Peripheral blood mononuclear cell (primary cell): ENCODE results near the genes CHRNE, RNF167, KIF1C and USP6.

DNA sequence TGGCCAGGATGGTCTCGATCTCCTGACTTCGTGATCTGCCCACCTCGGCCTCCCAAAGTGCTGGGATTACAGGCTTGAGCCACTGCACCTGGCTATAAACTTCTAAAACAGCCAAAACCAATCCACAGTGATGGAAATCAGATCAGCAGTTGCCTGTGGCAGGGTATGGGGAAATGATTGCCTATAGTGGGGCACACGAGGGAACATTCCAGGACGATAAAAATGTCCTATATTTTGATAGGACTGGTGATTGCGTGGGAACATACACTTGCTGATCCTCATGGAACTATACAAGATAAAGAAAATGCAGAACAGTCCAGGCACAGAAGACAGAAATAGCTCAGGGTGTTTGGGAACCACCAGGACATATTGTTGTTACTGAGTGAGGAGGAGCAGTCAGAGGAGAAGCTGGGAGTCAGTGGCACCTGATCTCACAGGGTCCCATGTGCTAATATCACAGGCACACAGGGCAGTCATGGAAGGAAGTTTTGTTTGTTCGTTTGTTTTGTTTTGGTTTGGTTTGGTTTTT lies 5.6 kb downstream of the PLD2 start:
- PRO-cap, 8 experiments = no peak in any of the 8 experiments

- PRO-cap, 8 experiments = no peak in any of the 8 experiments
These were observed 21.2 kb downstream of the MINK1 start for GRCh38 chr17:4854185-4854860.

DNA sequence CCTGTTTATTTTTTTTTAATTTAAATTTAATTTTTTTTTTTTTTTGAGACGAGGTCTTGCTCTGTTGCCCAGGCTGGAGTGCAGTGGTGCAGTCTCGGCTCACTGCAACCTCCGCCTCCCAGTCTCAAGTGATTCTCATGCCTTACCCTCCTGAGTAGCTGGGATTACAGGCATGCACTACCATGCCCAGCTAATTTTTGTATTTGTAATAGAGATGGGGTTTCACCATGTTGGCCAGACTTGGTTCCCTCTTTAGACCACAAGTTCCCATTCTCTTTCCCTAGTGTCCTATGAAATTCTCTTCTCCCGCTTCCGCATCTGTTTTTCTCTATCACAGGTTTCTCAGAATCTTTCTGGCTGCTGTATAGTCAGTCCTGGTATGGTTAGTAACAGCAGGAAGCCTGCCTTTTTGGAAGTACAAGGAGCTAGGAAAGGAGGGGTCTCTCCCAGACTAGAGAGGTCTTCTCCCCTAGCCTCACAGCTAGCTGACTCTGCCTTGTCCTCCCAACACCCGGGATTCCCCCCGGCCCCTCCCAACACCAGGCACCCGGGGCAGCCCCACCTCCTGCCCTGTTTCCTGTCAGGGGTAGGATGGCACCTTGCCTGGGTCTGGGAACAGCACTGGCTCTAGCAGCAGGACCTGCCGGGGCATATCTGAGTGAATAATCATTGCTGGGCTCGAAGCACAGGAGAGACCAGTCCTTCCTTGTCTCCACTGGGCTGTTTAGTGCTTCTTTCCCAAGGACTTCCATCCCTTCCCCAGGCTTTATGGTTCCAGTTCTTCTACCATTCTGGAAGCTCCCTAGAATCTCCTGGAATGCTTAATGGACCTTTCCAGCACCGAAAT lies 25.5 kb downstream of the MINK1 start:
- PRO-cap, 8 experiments = no peak in any of the 8 experiments

DNA sequence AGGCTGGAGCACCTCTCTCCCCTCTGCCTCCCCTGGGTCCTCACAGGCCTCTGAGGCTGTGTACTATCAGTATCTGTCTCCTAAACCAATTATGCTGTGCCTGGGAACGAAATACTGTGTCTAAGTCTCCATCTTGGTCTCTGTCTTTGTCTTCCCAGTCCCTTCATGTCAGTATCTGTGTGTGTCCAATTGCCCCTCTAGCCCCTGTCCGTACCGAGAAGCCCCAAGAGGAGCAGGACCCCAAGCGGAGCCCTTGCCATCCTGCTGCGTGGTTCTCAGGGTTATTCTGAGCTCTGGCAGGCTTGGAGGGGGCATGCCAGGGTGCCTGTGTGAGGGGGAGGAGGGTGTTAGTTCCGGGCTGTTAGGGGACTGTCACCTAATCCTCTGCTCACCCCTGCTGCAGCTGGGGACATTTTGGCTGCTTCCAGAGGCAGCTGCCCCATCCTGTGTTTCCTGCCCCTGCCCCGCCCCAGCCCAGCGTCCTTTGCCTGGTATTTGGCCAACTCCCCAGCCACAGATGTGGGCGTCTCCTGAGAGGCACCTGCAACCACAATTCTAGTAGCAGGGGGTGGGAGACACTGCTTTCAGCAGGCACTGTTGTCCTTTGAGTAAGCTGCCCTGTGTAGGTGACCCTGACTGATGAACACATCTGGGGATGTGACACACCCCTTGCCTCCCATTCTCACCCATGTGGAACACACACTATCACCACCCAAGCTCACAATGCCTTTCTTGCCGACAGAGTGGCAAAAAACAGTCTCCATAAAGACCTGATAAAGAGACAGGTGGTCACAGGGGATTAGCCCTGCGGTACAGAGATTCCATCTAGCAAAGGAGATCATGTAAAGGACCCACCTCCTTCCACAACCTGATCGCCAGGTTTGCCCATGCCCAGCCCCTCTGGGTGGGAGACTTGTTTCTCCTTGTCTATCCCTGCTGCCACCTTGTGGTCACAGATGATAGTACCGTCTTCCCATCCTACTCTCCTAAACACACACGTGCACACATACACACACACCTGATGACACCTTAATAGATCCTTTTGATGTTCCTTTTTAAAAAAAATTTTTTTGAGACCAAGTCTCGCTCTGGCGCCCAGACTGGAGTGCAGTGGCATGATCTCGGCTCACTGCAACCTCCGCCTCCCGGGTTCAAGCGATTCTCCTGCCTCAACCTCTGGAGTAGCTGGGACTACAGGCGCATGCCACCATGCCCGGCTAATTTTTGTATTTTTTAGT lies at the start of gene CHRNE:
CHRNE (minus strand) TSS at position 295 of the 1,238 bp plus-strand sequence.
- PRO-cap, 8 experiments = peak in 6 of 8 experiments; most common plus-strand start position 445 of the sequence (in 4); most common minus-strand start position 288 of the sequence (in 4)

- PRO-cap, 8 experiments = peak in 8 of 8 experiments; most common plus-strand start chr17:4940332 (in 5); most common minus-strand start chr17:4939921 (in 7)
These were observed at the start of gene RNF167 for GRCh38 chr17:4939767-4940847. Gene RNF167 (plus strand): TSS chr17:4940268.

GRCh38 chr17:4940848-4941162 lies 737 bp downstream of the RNF167 start:
- PRO-cap, 8 experiments = peak in 1 of 8 experiments; most common plus-strand start chr17:4940985 (in 1); most common minus-strand start chr17:4940920 (in 1)

- PRO-cap, 8 experiments = no peak in any of the 8 experiments
These were observed 1.8 kb downstream of the PFN1 start for GRCh38 chr17:4946415-4947118.

DNA sequence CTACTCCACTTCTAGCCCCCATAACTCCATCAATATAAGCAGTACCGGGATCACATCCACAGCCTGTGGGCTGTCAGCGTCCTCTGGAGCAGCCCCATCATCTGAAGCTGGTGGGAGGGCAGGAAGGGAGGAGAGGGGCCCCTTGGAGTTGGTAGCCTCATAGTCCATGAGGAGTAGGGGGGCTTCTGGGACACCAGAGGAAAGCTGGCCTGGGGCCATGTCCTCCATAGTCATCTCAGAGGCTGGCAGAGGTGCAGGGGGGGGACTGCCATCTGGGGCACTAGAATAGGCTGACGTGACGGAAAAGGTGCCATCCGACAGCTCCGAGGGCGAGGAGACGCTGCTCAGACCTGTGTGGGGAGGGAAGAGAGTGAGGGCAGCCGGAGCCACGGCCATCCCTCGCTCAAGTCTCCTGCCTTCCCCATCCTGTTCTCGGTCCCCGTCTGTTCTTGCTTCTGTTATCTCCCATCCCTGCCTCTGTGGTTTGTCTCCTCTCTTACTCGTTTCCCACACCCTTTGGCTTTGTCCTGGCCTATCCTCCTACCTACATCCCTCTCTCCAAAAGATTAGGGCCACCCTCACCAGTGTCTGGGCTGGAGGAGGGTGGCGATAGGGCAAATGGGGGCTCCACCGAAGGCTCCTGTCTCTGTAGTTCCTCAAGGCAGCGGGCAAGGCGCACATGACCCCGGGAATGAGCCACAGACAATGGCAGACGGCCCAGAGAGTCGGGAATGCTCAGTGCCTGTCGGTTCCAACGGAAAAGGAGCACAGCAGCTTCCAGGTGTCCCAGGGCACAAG lies 4.8 kb upstream of the SPAG7 start:
- PRO-cap, 8 experiments = no peak in any of the 8 experiments

DNA sequence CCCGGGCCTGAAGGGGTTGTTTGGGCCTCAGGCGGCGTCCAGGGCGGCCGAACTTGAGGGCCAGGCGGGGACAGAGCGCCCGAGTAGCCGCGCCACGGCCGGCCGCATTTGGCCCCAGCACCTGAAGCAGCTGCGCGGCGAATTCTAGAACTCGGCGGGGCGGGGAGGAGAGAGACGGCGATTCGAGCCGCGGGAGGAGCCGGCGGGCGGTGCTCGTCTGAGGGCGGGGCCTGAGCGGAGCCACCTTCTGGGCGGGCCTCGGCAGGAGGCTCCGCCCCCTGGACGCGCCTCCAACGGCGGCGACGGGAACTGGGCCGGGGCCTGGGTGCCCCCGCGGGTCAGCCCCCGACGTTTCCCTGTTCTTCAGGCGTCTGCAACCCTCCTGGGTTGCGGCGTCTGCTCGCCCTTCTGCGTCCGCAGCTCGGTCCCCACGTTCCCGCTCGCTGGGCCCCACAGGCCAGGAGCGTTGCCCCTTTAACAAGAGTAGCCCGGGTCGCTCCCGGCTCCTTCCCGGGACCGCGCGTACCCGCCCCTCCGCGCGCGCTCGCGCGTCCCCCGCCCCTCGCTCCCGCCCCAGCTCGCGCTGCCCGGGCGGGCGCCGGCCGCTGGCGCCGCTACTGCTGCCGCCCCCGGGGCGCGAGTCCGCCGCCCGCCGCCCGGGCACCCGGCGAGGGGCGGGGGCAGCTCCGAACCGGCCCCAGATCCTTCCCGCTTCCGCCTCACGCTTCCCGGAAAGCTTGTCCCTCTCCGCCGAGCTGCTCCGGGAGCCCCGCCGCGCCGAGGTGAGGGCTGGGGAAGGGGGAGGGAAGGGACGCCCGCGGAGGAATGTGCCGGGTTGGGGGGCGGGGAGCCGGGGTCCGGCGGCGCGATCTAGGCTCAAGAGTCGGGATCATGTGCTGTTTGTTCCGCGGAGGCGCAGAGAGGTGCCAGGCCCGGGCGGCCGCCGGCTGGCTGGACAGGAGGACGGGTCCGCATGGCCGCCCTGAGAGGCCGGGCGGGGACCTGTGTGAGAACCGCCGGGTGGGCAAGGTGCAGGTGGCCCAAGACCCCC lies at the start of gene KIF1C:
KIF1C (plus strand) TSS at position 576 of the 1,051 bp plus-strand sequence.
- PRO-cap, 8 experiments = peak in 8 of 8 experiments; most common plus-strand start position 299 of the sequence (in 4); most common minus-strand start position 146 of the sequence (in 7)

DNA sequence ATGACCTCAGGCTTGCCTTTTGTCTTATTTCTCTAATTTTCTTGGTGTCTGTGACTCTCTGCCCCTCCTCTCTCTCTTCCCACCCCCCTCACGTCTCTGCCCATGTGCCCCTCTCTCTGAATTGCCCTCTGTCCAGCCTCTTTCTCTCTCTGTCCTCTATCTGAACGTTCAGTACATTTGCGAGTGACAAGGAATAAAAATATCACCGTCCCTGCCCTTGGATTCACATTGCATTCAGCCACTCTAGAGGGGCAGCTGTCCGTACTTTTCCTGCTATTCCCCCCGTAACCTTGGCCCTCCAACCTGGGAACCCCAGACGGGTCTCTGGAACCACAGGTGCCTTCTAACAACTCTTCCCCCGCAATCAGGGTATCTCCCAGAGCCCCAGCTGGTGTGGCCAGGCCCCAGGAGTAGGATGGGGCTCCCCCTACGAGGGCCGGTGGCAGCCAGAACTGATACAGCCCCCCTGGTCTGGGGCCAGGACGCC lies 1.8 kb downstream of the KIF1C start:
- PRO-cap, 8 experiments = no peak in any of the 8 experiments

- PRO-cap, 8 experiments = no peak in any of the 8 experiments
These were observed 15.5 kb downstream of the SLC52A1 start for GRCh38 chr17:5019736-5020145.

GRCh38 chr17:5044807-5045206 lies 9.6 kb upstream of the SLC52A1 start:
- PRO-cap, 8 experiments = no peak in any of the 8 experiments

DNA sequence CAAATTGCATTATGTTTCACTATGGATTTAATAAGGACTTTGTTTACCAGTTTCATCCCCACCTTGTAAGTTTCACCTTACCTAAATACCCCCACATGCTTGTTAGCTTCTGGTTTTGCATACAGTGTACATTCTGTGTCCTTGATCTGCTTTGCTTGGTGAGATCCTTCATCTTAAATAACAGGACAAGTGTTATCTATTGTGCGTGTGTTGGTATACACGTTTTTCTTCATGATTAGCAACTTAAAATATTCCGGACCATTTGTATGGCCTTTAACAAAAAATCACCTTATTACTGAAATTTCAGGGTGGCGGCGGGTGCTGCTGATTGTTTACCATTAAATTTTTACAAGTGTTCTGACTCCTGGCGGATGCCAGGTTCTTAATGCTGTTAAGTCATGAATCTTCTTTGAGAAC lies 15.3 kb downstream of the ZNF232 start:
- PRO-cap, 8 experiments = no peak in any of the 8 experiments

DNA sequence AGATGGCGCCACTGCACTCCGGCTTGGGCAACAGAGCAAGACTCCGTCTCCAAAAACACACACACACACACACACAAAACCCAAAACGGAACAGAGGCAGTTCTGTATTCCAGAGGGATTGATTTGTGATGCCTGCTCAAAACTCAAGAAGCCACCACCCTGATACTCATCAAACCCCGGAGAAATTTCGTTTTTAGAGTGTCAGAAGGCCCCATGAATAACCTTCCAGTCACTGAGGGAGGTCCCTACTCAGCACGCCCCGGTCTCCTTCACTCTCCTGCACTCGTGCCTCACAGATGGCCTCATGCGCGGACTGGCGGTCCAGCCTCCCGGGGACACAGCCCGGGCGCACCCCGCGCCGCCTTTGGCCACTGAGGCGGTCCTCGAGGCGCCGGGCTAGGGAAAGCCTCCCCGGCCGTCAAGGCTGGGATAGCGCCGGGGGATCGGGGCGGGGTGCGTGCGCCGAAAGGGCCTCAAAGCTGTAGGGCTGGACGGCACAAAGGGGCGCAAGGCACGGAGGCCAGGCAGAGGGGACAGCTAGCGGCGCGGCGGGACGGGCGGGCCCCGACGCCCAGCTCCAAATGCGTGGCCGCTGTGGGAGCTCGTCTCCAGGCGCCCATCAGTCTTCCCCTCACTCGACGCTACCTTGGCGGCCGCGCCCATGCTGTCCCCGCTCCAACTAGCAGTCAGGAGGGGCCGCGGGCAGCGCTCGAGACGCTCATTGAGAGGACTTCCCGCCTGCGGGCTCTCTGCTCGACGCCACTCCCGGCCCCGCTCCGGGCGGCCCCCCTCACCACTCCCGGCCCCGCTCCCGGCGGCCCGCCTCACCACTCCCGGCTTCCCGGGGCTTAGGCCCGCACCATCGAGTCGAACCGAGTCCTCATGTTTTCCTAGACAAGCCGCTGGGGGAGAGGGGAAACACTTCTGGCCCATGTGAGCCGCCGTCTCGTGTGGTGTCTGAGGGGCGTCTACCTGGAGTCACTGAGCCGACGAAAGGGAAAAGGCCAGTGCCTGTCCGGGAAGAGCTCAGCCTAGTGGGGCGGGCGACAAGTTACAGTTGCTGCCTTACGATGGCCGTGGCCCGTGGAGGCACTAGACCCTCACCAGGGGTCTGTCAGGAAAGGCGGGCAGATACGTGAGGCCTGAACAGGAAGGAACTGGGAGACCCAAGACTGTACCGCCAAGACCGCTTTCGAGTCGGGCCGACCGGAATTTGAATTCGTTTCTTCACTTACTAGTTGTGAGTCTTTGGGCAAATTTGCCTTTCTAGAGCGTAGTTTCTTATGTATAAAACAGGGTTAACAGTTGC lies at the start of gene USP6:
USP6 (plus strand) TSS at position 532 of the 1,309 bp plus-strand sequence.
- PRO-cap, 8 experiments = no peak in any of the 8 experiments

DNA sequence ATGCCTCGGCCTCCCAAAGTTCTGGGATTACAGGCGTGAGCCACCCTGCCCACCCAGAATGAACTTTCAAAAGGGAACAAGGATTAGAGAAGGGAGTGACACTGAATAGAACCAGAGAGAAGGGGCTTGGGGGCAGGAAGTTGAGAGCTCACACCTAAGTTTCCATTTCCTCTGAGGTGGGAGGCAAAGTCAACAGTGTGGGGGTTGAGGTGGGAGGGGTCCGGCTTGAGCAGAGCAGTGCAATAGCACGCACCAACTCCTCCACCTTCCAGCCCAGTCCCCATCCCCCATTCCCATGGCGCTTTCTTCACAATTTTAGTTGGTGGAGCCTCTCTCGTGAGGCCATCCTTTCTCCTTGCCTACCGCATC lies 7.2 kb downstream of the SCIMP start:
- PRO-cap, 8 experiments = no peak in any of the 8 experiments

- PRO-cap, 8 experiments = no peak in any of the 8 experiments
These were observed 64.8 kb downstream of the RABEP1 start for GRCh38 chr17:5346585-5347531.

DNA sequence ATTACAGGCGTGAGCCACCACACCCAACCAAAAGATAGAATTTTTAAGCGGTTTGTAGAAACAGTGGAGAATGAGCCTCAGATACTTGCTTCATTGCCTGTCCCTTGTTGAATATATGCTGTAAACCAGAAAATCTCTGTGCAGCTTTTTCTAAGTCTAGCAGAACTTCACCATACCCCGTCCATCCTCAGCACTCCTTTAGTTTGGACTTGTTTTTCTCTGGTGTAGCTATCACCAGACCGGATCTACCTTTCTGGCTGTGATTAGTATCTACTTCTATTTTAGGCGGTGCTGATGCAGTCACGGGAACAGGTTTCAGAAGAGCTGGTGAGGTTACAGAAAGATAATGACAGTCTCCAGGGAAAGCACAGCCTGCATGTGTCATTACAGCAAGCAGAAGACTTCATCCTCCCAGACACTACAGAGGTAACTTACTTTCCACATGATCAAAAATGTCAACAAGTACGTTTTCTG lies 46.4 kb downstream of the NUP88 start:
- PRO-cap, 8 experiments = peak in 2 of 8 experiments; most common minus-strand start position 196 of the sequence (in 1)

- PRO-cap, 8 experiments = no peak in any of the 8 experiments
These were observed 6.2 kb downstream of the C1QBP start for GRCh38 chr17:5432317-5433516.

DNA sequence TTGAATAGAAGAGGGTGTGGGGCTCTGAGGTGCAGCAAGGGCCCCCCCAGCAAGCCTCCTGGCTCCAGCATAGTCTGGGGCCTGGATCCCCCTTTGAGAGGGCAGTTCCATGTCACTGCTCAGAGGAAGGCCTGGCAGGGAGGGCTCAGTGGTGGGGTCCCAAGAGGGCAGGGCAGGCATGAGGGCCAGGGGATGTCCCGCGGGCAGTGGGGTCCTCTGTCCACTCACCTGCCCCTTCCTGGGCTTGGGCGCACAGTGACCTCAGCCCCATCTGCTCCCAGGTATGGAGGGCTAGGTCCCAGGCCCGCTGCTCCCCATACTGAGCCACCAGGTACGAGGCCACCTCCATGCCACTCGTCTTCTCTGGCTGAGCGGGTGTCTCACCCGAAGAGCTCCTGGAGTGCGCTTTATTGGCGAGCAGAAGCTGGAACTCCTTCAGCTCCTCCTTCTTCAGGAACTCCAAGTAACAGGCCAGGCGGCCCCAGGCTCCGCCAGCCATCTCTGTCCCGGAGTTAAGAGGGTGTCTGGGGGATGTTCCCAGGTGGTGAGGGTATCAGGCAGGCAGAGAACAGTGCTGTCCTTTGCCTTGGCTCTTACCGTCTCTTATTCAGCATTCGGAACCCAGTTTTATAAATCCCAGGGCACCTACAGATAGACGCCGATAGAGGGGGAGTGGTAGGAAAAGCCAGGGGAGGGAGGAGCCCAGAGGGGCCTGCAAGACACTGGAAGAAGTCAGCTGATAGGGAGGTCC lies 675 bp downstream of the NLRP1 start:
- PRO-cap, 8 experiments = peak in 4 of 8 experiments; most common plus-strand start position 453 of the sequence (in 1); most common minus-strand start position 356 of the sequence (in 2)

DNA sequence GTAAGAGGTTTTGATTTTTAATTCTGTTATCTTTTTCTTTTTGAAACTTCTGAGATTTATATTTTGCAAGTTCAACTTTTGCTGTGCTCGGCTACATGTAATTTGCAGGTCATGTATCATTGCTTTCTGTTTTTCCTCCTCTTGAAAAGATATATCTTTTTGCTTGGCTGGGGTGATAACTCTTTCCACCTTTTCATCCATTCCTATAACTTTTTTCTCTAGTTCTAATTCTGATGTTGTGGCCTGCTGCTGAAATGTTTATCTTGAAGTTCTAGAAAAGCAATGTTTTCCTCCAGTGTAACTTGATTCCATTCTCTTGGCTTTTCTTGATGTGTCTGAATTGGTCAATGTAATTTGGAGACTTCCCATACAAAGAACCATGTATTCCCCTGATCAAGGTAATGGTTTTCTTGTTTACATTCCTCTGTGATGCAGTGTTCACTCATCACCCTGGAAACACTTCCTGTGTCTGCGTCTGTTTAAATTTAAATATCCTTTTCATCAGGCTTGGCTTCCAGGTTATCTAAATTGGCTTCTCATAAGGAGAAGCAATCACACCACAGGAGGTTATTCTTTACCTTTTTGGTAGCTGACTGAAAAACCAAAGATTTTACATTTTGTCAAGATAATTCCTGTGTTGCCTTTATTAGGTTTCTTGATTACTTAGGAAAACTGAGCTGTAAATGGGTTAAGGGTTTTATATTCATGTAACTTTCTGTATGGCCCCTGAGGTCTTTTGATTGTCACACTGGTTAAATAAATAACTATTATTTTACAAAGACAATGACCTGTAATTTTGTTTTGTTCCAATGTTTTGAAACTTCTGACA lies 237.3 kb upstream of the WSCD1 start:
- PRO-cap, 8 experiments = no peak in any of the 8 experiments